Esophagus muscularis mucosa (tissue), 4 donors: ENCODE data around the gene ZNF701.

DNA sequence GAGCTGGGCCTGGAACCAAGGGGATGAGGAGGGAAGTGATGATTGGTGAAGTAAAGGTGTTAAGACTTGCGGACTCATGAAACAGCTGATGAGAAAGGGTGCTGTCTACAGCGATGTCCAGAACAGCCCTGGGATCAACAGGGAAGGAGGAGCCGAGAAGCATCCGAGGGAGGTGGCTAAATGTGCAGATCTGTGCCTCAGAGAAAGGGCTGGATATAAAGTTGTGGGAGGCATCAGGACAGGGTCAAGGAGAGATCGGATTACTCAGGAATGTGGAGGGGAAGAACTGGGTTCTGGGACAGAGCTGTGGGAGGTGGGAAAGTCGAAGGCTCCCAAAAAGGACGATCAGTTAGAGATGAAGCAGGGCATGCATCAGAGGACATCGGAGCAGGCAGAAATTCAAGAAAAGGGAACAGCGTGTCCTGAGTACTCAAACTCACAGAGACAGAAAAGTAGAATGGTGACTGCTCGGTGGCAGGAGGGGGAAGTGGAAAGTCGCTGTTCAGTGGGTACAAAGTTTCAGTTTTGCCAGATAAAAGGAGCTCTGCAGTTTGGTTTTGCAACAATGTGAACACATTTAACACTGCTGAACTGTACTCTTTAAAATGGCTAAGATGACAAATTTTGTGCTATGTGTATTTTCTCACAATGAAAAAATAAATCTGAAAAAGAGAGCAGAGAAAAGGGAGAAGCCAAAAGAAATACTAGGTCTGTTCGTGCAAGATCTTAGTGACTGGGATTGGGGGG, 1.8 kb downstream of the SIGLEC14 start:
- PRO-cap, result no peak
- RAMPAGE, long total RNA, 4 experiments, result no peak in any of the 4 experiments

- PRO-cap, result no peak
- RAMPAGE, long total RNA, 4 experiments, result no peak in any of the 4 experiments
Observed at GRCh38 chr19:51651216-51651532, 4.5 kb upstream of the SIGLEC14 start.

- PRO-cap, result no peak
- RAMPAGE, long total RNA, 4 experiments, result no peak in any of the 4 experiments
Observed at GRCh38 chr19:51694262-51694569, 1.1 kb downstream of the SPACA6 start.

DNA sequence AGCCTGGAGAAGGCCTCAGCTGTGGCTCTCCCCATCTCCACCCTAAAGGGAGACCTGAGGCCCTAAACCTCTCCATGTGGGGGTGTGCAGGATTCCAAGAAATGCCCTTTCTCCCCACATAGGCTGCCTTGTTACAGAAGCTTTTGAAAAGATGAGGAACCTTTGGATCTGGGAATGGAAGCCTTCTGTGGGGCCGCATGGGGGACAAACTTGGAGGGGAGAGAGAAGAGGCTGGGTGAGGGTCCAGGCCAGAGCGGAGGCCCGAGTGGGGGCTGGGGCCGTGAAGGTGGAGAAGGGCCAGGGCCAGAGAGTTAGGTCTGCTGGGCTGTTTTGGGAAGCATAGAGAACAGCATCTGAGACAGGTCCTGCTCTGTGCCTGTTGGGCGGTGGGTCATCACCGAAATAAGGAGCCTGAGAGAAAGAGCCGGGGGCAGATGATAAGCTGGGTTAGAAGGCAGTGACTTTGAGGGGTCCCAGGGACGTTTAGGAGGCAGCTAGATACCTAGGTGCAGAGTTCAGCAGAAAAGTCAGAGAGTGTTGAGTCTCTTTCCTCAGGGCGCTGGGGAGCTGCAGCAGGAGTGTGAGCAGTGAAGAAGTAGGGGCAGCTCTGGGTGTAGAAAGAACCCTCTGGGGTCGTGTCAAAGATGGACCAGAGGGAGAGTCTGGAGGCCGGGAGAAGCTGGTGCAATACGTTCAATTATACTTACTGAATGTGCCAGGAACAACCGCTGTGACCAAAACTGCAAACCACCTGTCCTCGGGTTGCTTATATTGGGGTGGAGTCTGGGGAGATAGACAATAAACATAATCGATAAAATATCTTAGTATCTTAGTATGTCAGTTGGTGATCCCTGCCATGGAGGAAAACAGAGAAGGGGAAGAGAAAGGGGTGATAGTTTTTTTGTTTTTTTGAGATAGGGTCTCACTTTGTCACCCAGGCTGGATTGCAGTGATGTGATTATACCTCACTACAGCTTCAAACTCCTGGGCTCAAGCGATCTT, 2.7 kb downstream of the SPACA6 start:
- PRO-cap, result no peak
- RAMPAGE, long total RNA, 4 experiments, result no peak in any of the 4 experiments

GRCh38 chr19:51796068-51796955, 1.4 kb downstream of the FPR3 start:
- PRO-cap, result bidirectional peak, plus-strand start at chr19:51796318, minus-strand start at chr19:51796226
- RAMPAGE, long total RNA, 4 experiments, result no peak in any of the 4 experiments

DNA sequence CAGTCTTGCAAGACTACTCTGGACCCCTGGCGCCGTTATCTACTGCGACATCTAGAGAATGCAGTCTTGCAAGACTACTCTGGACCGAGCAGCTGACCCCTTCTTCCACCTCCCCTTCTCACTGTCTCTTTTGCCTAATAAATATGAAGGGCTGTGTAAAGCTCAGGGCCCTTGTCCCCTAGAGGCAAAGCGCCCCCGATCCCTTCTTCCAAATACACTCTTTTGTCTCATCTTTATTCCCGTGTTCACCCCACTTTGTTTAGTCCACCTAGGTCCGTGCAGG, 10.6 kb downstream of the ZNF350 start:
- PRO-cap, result no peak
- RAMPAGE, long total RNA, 4 experiments, result no peak in any of the 4 experiments

DNA sequence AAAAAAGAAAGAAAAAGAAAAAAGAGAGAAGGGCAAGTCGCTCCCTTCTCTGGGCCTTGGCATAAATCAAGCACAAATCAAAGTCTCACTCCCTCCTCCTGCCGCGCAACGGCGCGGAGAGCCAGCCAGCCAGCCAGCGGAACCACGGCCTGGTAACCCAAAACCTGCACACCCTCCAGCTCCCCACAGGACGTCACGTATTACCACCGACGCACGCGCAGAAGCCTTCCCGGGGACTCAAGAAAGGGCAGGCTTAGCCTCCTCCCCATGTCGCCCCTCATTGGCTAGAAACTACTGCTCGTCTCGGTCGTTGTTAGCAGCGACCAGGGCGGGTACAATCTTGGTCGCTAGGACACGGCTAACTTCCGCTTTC, 400 bp upstream of the PPP2R1A start:
- PRO-cap, result unidirectional peak, minus-strand start at position 68 of the sequence; unidirectional peak, minus-strand start at position 159 of the sequence
- RAMPAGE, long total RNA, 4 experiments, result no peak in any of the 4 experiments

GRCh38 chr19:52191014-52191482, 1.2 kb downstream of the PPP2R1A start:
- PRO-cap, result no peak
- RAMPAGE, long total RNA, 4 experiments, result no peak in any of the 4 experiments

GRCh38 chr19:52192721-52193485, 3.1 kb downstream of the PPP2R1A start:
- PRO-cap, result no peak
- RAMPAGE, long total RNA, 4 experiments, result no peak in any of the 4 experiments

GRCh38 chr19:52296520-52297092, 363 bp upstream of the ZNF480 start:
- PRO-cap, result bidirectional peak, plus-strand start at chr19:52297179, minus-strand start at chr19:52297005
- RAMPAGE, long total RNA, 4 experiments, result no peak in any of the 4 experiments

DNA sequence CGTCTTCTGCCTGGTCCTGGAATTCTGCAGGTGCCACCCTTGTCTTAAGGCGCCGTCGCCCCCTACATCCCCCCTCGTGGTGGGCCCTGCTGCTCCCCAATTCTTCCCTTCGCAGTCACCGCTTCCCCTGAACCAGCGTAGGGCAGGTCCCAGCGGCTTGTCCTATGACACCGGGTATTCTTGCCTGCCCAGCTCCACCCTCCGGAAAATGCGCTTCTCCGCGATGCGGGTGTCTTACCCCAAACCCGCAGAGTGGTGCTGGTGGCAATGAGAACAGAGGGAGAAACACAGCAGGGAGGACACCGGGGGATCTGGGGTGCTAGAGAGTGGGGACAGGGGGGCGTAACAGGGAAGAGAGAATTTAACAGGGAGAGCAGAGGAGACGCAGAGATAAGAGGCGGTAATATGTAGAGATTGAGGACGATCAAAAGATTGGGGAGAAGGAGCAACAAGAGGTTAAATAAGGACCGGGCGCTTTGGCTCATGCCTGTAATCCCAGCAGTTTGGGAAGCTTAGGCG, 9.0 kb downstream of the ZNF808 start:
- PRO-cap, result unidirectional peak, minus-strand start at position 137 of the sequence
- RAMPAGE, long total RNA, 4 experiments, result no peak in any of the 4 experiments

GRCh38 chr19:52569564-52569941, 534 bp upstream of the ZNF701 start:
- PRO-cap, result bidirectional peak, plus-strand start at chr19:52569824, minus-strand start at chr19:52569744
- RAMPAGE, long total RNA, 4 experiments, result no peak in any of the 4 experiments

- PRO-cap, result bidirectional peak, plus-strand start at chr19:52570287, minus-strand start at chr19:52570106; bidirectional peak, plus-strand start at chr19:52570528, minus-strand start at chr19:52570536
- RAMPAGE, long total RNA, 4 experiments, result start-site peak on the plus strand in 3 of 4 experiments, at chr19:52570273-52570306 at its widest, 117 to 342 reads per replicate
Observed at GRCh38 chr19:52569942-52571071, at the start of gene ZNF701. Gene ZNF701 (plus strand): TSS chr19:52570287.

DNA sequence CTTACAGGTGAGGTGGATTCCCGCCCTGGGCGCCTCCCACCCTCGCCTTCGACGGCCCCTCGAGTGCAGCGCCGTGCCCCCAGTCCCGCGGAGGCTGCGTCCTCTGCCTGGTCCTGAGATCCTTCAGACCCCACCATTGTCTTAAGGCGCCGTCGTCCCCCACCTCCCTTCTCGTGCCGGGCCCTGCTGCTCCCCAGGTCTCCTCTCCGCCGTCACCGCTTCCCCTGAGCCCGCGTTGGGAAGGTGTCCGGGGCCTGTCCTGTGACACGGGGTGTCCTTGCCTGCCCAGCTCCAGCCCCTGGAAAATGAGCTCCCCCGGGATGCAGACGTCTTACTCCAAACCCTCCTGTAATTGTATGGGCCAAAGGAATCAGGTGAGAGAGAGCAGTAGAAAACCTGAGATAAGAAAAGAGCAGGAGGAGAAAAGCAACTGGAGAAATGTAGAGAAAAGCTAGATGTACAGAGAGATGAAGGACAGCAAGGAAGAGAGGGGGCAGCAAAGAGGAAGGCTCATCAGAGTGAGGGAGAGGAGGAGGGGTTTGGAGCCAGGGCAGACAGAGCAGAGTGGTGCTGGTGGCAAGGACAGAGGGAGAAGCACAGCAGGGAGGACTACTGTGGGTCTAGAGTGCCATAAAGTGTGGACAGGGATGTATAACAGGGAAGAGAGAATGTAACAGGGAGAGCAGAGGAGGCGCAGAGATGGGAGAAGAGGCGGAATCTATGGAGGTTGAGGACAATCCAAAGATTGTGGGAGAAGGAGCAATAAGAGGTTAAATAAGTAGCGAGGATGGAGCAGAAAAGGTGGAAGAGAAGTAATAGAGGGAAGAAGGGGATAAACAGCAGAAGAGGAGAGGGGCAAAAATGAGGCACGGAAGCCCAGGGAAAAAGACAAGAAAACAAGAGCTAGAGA, 31.8 kb downstream of the ZNF701 start:
- PRO-cap, result no peak
- RAMPAGE, long total RNA, 4 experiments, result no peak in any of the 4 experiments

- PRO-cap, result unidirectional peak, plus-strand start at chr19:52689911
- RAMPAGE, long total RNA, 4 experiments, result no peak in any of the 4 experiments
Observed at GRCh38 chr19:52689568-52690205, 609 bp downstream of the ENSG00000269825 start.

- PRO-cap, result unidirectional peak, minus-strand start at chr19:53333256
- RAMPAGE, long total RNA, 4 experiments, result no peak in any of the 4 experiments
Observed at GRCh38 chr19:53332924-53333480, 547 bp upstream of the ZNF845 start.

GRCh38 chr19:53422972-53423409, 8.8 kb upstream of the ZNF761 start:
- PRO-cap, result no peak
- RAMPAGE, long total RNA, 4 experiments, result no peak in any of the 4 experiments

GRCh38 chr19:53468655-53469283, 1.2 kb downstream of the ZNF813 start:
- PRO-cap, result no peak
- RAMPAGE, long total RNA, 4 experiments, result no peak in any of the 4 experiments

DNA sequence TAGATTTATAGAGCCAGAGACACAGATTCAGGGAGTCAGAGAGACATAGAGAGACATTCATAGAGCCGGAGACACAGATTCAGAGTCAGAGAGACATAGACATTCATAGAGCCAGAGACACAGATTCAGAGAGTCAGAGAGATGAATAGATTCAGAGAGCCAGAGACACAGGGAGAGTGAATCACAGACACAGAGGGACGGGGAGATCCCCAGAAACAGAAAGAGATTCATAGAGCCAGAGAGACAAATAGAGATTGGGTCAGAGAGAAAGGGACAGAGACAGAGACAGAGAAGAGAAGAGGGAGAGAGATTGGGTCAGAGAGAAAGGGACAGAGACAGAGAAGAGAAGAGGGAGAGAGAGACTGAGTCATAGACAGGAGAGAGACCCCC, 1.3 kb upstream of the PRKCG start:
- PRO-cap, result no peak
- RAMPAGE, long total RNA, 4 experiments, result no peak in any of the 4 experiments

DNA sequence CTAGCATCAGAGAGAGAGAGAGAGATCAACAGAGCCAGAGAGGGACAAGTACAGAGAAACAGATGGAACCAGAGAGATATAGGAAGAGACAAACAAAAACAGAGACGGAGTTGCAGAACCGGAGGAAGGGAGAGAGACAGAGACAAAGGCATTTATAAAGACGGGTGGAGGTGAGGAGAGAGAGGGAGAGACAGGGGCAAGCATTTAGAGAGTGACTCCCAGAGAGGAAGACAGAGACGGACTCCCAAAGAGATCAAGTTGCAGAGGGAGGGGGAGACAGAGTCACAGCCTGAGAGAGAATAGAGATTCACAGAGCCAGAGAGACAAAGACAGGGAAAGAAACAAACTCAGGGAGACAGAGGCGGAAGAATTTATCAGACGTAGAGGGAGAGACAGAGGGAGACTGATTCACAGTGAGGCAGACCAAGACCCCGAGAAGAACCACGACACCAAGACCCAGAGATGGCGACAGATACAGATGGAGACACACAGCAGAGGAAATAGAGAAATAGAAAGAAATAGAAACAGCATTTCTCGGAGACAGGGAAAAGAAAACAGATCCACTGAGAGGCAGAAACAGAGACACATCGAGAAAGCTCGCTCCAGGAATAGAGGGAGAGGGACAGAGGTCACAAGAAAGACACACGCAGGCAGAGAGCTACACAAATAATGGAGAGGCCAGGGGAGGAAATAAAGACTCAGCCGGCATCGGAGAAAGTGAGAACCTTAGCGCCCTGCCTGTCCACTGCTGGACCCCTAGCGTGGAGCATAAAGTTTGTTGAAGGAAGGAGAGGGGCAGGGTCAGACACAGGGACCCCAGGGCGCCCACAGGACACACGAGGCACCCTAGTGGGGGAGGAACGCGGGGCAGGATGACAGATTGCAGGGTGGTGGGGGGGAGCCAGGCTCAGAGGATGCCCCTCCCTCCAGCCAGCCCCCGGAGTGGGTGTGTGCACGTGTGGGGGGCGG, 589 bp upstream of the PRKCG start:
- PRO-cap, result no peak
- RAMPAGE, long total RNA, 4 experiments, result no peak in any of the 4 experiments